Cerebral cortex (tissue), 2 donors: ENCODE measurements around a stretch of chr22.

DNA sequence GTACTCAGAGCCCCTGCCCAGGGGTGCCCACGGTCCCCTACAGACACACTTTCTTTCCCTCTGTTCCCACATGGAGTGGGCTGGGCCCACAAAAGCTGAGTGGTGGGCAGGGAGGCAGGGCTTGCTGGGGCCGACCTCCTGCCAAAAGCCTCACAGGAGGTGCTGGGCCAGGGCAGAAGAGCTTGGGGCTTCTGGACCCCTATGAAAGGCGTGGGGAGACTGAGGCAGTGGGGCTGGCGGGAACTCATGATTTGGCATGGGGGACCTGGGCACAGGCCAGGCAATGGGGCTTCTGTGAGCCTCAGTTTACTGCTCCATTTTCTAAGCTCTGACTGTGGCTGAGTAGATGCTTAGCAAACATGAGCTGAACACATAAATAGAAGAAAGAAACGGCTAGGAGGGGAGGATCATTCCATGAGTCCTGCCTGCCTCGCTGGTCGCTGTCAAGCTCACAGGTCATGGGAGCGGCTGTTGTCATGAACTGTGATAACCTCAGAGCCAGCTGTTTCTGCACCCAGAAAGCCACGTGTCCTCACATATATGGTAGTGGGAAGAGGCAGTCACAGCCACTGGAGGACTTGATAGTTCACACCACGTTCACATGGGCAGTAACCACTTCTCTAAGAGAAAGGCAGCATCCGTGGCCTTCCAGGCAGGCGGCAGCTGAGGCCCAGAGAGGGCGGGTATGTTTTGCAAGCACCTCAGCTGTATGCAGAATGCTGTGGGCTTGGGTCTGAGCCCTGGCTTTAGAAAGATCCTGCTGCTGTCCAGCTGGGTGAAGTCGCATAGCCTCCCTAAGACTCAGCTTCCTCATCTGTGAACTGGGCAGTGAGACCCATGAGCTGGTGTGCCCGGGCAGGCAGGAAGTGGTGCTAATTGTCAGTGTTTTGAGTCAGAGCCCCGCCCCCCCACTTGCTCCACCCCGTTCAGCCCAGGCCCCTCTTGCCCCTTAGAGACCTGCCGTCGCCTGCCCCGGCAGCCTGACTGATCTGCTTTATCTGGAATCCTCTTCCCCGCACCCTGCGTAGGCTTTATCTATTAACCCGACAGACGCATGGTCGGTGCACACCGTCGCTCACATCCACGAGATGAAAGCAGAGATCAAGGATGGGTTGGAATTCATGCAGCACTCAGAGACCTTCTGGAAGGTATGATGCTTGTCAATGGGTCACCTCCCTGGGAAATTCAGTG is 13.2 kb downstream of the TTC38 start:
- PRO-cap, 2 experiments: no peak in any of the 2 experiments

- PRO-cap, 2 experiments: no peak in any of the 2 experiments
Observed at GRCh38 chr22:46377772-46377974, 42.2 kb downstream of the TRMU start.

GRCh38 chr22:46457644-46458236 is 79.7 kb downstream of the CELSR1 start:
- PRO-cap, 2 experiments: no peak in any of the 2 experiments

DNA sequence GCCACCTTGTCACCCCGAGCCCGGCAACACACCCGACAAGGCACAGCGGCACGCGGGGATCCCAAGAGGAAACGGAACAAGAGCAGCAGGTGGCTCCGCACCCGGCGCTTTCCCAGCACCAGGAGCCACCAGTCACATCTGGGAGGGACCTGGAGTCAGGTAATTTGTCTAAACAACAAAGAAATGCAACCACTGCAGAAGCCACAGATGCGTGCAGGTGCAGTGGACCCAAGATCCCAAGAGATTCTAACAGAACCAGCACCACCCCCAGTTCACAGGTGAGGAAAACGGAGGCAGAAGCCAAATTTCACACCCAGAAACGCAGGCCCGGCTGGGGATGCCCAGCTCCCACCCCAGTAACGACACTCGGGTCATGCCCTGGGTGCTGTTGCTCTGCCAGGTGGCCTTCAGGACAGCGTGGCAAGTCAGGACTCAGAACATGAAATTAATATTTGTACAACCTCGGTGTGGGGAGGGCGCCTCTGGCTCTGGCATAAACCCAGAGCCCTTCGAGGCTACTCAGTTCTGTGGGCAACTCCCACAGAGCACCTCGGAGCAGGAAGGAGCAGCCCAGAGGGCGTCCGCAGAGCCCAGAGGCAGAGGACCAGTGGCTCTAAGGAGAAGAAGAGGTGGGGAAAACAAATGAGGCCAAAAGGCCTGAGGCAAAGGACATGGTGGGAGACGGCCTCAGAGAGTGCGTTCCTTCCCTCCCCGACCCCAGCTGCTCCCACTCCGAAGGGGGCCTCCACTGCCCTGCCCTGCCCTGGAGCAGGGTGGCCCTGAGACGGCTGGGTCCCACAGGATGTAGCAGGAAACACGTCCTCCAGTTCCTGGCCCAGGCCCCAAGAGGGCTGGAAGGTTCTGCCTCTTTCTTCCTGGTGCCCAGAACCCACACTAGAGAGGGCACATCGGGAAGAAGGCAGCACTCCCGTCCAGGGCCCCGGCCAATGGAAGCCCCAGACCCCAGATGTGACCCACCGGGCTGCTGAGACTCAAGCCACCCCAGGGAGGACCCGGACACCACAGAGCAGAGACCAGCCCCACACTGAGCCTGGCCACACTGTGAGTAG is 71.5 kb downstream of the CELSR1 start:
- PRO-cap, 2 experiments: no peak in any of the 2 experiments

DNA sequence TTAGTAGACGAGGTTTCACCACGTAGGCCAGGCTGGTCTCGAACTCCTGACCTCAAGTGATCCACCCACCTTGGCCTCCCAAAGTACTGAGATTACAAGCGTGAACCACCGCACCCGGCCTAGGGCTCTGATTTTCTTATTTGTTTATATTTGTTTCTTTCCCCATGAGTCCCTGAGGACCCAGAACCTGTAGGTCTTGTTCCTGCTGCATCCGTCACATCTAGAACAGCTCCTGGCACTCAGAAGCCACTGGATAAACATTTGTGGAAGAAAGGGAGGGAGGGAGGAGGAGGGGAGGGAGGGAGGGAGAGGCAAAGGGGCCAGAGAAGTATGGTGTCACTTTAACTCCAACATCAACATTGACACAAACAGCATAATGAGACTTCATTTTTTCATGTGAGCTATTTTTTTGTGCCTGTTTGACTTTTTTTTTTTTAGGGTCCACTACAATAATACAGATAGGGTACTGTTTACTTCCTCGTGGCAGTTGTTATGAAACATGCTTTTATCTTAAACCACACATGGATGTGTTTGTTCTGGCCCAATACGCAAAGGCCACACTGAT is 67.6 kb downstream of the CELSR1 start:
- PRO-cap, 2 experiments: no peak in any of the 2 experiments

DNA sequence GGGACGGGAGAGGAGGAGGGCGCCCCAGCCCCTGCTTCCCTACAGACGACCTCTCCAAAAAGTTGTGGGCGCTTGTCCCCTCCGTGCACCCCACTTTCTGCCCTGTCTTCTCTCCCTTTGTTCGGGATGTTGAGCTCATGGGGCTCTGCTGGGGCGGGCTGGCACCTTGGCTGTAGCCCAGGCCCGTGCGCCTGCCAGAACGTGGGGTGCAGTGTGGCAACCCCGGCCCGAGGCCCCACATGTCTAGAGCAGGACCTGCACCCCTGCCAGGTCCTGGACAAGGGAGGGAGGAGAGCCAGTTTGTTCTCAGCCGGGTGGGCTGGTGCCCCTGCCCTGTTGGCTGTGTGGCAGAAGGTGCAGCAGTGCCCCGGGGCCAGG is 40.3 kb upstream of the CELSR1 start:
- PRO-cap, 2 experiments: no peak in any of the 2 experiments

- PRO-cap, 2 experiments: no peak in any of the 2 experiments
Observed at GRCh38 chr22:46604303-46604791, 15.8 kb upstream of the GRAMD4 start.

DNA sequence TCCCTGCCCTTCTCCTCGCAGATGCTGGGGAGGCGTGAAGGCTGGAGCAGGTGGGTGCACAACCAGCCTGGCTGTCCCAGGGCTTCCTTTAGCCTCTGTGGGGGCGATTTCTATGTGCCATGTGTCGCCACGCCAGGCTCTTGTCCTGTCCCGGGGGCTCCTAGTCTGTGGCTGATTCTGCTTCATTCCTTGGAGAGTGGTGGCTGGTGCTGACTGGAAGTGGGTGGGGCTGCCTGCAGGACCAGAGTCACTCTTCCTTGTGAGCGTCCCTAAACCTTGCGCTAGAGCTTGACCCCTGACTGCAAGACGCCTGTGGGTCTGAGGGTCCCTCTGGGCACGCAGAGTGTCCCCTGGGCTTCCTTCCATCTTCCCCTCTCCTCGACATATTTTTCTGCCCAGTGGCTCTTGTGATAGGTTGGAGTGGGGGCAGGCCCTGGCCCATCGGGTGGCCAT is 30.4 kb downstream of the GRAMD4 start:
- PRO-cap, 2 experiments: no peak in any of the 2 experiments

DNA sequence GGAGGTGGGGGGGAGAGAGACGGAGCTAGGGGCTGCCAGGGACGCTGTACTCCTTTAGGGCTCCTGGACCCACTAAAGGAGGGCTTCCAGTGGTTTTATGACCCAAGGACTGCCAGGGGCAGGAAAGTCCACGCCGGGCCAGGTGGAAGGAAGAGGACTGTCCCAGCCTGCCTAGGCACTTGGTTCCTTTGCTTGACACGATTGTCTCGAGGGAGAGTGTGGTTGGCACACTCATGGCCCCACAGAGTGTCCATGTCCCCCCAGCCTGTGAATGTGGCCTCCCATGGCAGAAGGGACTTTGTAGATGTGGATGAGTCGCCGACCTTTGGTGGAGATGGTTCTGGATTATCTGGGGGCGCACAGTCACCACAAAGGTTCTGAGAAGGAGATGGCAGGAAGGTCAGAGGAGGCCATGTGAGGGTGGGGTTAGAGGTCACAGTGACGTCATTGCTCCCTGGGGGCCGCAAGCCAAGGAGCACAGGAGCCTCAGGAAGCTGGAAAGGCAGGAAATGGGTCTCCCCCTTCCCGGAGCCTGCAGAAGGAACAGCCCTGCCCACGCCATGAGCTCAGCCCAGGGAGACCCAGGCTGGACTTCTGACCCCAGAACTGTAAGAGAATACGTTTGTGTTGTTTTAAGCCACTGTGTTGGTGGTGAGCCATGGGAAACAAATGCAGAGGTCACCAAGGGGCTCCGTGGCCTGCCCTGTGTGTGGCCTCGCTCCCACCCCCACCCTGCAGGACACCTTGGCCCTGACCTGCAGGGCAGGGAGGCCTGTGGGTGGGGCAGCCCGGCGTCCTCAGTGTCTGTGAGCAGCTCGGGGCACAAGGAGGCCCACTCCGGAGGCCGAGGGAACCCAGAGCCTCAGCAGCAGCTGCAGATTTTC is 31.9 kb downstream of the GRAMD4 start:
- PRO-cap, 2 experiments: no peak in any of the 2 experiments

- PRO-cap, 2 experiments: peak in 1 of 2 experiments; most common plus-strand start chr22:46653041 (in 1)
Observed at GRCh38 chr22:46652726-46653315, 32.6 kb downstream of the GRAMD4 start.

DNA sequence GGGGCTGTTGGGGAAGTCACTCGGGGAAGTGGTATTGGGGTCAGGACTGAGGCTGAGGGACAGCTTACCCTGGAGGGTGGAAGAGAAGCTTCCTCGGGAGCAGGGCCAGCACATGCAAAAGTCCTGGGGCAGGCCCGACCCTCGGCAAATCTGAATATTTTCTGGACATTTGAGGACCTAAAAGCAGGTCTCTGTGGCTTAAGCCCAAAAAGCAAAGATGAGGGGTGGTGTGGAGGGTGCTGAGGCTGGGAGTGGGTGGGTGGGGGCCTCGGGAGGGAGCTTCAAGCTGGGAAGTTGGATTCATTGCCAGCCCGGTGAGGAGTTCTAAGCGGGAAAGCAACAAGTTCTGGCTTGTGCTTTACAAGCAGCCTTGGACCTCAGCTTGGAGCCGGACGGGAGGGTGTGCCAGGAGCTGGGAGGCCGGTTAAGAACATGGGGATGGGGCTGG is 34.9 kb downstream of the GRAMD4 start:
- PRO-cap, 2 experiments: no peak in any of the 2 experiments

GRCh38 chr22:46727823-46728933 is 9.9 kb downstream of the CERK start:
- PRO-cap, 2 experiments: no peak in any of the 2 experiments

GRCh38 chr22:46776976-46777927 is 14.8 kb downstream of the TBC1D22A start:
- PRO-cap, 2 experiments: no peak in any of the 2 experiments

- PRO-cap, 2 experiments: no peak in any of the 2 experiments
Observed at GRCh38 chr22:46824324-46824995, 62.0 kb downstream of the TBC1D22A start.

DNA sequence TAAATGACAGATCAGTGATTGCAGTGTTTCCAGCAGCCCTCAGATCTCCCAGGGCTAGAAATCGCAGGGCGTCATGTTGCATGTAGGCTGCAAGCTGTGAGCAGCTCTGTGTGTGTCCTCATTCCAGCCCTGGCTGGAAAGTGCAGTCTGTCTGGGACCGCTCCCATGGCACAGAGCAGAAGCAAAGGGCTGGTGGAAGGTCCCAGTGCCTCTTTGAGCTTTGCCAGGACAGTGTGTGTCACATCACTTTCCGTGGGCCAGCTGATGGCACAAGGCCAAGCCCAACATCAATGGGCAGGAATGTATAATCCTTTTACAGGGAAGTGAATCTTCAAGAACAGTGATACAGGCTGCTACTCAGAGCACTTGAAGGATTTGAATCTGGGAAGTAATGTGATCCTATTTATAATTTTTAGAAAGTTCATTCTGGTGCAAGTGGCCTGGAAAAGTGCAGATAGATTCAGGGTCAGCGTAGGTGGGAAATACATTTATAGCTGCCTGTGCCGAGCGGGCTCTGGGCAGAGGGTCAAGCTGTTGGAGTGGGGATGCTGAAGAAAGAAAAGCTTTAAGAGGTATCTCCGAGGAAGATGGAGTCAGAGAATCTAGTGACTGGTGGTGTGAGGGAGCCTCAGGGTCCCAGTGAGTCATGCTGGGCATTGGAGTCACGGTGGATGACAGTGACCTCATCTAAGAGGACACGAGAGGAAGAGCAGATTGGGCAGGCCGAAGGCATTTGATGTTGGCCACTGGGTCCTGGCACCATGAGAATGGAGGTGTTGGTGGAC is 68.1 kb downstream of the TBC1D22A start:
- PRO-cap, 2 experiments: no peak in any of the 2 experiments

GRCh38 chr22:46835299-46836116 is 73.1 kb downstream of the TBC1D22A start:
- PRO-cap, 2 experiments: no peak in any of the 2 experiments

DNA sequence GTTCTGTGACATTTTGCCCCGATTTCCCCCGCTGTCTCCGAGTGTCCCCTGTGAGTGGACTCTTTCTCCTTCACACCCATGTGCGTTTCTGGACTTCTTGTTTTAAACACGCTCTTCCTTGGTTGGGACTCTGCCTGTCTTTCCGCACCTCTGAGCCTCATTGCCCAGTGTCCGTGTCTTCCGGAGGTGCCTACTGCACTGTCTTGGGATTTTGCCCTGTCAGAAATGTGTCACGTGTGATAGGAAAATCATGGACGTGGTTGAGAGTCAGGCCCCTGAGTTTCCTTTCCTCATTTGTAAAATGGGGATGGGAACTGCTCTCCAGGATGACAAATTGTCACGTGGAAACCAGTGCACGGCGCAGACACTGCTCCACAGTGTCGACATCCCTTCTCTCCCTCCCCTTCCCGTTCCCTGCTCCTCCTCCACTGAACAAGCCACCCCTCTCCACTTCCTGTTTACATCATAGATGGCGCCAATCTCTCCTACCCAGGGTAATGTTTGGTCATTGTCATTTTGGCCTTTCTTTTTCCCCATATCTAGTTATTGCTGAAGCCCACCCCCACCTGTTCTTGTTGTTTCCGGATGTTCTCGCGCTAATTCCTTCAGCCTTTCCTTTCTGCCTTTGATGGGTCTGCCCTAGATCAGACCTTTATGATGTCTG is 91.7 kb downstream of the TBC1D22A start:
- PRO-cap, 2 experiments: no peak in any of the 2 experiments

DNA sequence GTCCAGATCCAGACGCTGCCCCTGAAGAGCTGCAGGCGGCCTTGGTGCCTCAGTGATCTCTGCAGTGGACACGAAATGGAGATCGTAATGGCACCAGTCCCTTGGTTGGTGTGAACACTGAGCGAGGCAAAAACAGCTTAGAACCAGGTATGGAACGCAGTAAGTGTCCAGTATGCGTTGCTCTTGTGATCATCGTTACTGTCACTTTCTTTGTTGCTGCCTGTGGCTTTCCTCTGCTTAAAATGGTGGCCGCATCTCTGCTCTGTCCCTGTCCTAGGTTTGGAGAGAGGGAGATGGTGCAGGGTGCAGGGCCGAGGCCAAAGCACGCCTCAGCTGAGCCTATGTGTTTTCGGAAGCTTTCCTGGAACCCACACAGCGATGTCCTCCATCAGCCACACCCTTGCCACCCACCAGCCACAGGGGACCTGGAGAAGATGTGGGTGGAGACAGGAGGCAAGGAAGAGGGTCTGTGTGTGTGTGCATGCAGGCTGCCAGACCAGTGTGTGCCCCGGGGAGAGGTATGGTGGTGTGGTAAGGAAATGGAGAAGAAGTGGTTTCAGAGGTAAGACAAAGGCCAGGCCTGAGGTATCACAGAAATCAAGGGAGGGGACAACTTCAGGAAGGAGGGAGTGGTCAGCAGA is 155.7 kb downstream of the TBC1D22A start:
- PRO-cap, 2 experiments: no peak in any of the 2 experiments

DNA sequence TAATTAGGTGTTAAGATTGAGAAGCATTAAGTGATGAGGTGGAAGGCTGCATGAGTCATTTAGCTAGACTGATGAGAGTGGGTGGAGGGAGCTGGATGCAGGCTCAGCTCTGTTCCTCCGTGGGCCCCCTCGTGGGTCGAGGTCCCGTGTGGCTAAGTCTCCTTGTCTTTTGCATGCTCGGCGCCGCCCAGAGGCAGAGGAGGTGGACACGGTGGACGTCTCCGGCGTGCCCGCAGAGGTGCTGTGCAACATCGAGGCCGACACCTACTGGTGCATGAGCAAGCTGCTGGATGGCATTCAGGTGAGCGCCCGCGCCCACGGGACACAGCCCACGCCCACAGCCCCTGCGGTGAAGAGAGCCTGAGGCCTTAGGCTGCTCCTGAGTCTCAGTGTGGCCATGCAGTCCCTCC is 211.7 kb downstream of the TBC1D22A start:
- PRO-cap, 2 experiments: no peak in any of the 2 experiments

DNA sequence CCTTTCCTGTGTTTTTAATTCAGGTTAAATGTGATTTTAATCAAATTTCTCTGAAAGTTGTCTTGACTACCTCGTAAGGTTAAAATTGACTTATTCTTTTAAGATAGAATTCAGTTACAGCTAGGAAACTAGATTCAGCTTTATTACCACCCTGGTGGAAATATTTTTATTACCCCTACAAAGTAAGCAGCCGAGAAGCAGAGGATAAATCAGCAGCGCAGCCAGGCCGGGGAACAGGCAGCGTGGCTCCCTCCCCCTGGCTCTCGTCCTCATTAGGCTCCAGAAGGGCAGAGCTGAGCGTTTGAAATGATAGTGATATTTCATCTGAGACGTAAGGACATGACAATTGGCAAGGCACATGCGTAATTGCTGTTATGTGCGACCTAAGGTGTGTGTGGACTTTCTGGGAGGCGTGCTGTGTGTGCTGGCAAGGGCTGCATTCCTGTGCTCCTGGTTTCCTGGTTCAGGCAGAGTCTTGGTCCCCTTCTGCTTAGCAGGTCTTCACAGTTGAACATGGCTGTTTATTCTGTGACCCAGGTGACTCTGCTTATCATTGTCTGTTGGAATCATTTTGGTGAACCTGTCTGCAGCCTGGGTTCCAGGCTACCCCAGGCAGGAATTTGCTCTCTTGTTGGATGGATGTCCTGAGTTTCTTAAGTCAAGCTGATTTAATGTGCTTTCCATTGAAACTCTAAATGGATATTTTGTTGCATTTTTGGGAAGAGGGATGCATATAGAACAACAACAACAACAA is 247.8 kb downstream of the TBC1D22A start:
- PRO-cap, 2 experiments: no peak in any of the 2 experiments